Measurements from ENCODE around the genes THEMIS2, DNAJC8, SESN2 and GMEB1.

DNA sequence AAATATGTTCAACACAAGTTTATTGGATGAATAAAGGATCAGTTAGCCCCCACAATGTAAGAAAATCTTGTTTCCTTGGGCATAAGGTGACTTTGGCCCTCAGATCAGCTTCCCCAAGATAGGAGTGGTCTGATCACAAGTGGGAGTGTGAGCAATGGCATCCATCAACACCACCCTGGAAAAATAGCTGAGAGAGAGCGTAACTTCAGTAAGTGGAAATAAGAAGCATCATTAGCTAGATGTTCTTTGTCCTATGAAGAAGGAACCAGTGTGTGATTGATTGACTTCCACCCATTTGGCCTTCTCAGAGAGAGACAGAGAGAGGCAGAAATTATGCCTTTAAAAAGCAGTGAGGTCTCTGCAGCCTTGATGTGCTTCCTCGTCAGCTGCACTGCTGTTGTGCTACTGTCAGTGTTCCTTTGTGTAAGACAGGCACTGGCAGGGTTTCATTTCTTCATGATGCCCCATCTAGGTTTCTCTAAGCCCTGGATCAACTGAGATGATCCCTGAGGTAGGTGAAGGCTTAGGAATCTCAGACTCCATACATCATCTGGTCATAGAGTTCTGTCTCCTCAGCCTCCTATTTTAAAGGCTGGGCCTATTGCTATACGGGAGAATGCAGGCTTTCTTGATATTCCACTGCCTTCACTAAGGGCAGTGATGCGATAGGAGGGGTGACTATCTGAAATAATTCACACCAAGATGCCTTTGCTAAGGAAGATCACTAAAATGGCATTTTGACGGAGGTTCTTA, 34.9 kb downstream of the GPR3 start:
- PRO-cap: no peak

GRCh38 chr1:27430632-27431347, 38.4 kb downstream of the GPR3 start:
- PRO-cap: no peak

DNA sequence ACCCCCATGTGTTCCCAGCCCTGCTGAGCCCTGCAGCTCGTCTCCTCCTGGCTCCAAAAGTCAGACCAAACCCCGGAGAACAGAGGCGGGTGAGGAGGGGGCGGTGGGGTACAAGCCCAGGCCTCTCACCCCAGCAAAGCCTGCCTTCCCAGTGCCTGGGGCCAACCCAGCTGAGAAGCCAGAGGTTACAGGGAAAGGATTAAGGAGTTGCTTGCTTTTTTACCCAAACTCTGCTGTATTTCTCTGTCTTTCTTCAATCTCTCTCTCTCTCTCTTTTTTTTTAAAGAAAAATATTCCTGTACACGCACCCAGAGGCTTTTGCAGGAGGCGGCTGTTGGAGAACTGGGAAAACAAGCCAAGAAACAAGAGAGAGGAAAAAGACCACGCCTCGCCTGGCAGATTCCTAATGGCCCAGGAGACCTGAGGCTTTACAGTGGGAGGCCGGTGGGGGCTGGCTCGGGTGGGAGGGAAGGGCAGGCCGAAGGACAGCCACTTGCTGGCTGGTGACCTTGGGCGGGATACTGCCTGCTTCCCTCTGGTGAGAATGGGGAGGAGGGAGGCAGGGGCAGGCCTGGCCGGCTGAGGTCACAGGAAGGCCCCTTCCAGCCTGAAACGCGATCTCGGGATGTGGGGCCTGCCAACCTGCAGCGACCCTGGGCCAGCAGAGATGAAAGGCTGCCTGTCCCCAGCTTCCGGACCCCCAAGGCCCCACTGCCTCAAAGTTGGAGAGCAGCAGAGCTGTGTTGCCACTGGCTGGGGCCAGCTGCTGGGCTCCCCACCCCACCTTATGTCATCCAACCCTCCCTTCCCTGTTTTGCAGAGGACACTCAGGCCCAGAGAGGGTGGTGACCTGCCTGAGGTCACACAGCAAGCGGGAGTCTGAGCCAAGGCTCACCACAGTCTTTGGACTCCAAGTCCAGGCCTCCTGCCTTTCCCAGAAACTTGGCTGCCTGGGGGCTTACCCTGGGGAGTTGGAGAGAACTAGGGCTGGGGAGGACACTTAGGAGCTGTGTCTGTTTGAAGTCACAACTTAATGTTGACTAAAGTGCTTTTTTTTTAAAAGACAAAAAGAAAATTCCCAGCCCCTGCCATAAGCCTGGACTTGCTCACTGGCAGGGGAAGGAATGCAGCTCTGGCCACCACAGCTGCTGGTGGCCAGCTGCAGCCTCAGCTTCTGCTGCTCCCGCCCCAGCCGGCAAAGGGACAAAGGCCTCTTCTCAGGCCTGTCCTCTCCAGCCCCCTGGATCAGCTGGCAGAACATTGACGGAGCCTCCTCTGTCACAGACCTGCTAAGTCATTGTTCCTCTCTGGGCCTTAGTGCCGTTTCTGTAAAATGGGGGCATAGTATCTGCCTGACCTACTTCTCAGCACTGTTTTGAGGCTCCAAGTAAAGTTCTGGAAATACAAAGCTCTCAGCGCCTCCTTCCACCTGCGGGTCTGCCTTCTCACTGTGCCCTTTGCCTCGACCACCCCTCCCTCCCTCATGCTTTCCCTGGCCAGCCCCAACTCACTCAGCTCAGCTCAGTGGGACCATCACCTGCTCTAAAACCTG, 14.8 kb upstream of the WASF2 start:
- PRO-cap: bidirectional peak, plus-strand start at position 545 of the sequence, minus-strand start at position 282 of the sequence

GRCh38 chr1:27522141-27523023, 32.4 kb upstream of the WASF2 start:
- PRO-cap: no peak

- PRO-cap: no peak
Measured at GRCh38 chr1:27544641-27545185, 54.7 kb upstream of the WASF2 start.

- PRO-cap: bidirectional peak, plus-strand start at chr1:27568749, minus-strand start at chr1:27568456; bidirectional peak, plus-strand start at chr1:27568895, minus-strand start at chr1:27568908
Measured at GRCh38 chr1:27568318-27569013, 35.5 kb downstream of the AHDC1 start.

DNA sequence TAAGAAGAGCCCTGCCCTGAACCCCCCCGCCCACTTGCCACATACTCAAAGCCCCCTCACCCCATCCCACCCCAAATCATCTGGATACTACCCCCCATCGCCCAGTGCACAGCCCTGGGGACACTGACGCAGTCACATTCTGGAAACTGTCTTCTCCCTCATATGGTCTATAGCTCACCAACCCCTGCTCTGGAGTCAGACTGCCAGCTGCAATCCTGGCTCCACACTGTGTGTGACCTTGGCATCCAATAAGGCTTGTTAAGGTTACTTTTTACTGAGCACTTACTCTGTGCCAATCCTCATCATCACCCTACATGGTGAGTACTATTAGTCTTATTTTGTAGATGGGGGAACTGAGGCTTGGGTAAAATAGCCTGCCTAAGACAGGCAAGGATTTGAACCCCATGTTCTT, 34.9 kb downstream of the AHDC1 start:
- PRO-cap: no peak

DNA sequence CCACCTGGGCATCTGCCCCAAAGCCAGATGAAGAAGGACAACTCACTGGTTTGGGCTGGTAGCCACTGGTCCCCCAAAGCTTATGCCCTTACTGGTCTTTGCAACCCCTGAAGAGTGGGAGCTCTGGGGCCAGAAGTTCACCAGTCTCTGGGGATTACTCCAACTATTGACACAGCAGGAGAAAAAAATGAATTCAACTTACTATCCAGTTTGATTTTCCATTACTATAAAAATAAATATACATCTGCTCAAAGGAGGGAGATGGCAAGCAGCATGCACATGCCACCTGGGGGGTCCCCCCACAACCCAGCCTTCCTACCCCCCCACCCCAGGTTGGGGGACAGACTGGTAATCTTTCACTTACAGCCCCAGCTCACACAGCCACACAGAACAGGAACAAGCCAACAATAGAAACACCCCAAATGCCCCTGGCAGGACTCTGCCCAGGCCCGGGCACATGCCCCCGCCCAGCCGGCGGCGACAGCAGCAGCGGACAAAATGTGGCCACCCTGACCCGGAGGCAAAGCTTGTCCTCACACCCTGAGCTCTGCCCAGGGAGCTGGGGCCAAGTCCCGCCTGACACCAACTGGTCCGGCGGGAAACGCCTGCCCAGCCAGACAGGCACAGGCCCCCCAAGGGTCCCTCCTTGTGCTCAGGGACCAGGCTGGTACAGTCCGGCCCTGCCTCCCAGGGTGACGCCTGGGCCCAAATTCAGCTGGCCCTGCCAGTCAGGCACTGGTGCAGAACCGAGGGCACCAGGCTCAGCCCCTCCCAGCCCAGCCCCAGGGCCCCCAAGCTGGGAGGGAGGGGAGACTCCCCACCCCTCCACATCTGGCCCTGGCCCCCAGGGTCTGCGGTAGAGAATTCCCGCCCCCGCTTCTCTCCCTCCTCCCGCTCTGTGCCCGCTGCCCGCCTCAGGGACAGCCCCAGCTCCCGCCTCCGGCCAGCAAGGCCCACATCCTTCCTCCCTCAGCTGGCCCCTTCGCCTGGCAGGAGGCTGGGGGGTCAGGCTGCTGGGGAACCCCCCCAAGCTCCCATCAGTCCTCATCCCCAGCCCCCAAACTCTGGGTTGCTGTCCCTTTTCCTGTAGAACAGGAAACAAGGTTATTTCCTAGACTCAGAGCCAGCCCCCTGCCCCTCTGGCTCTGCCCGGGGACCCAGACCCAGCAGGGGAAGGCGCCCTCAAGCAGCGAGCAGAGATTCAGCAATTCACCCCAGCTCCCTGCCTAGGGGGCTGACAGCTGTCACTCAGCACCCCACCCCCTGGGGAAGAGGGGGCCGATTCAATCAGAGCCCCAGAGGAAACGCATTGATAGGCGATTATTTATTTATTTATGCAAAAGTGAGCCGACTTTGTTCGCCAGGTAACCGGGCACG, 2.1 kb downstream of the AHDC1 start:
- PRO-cap: no peak

DNA sequence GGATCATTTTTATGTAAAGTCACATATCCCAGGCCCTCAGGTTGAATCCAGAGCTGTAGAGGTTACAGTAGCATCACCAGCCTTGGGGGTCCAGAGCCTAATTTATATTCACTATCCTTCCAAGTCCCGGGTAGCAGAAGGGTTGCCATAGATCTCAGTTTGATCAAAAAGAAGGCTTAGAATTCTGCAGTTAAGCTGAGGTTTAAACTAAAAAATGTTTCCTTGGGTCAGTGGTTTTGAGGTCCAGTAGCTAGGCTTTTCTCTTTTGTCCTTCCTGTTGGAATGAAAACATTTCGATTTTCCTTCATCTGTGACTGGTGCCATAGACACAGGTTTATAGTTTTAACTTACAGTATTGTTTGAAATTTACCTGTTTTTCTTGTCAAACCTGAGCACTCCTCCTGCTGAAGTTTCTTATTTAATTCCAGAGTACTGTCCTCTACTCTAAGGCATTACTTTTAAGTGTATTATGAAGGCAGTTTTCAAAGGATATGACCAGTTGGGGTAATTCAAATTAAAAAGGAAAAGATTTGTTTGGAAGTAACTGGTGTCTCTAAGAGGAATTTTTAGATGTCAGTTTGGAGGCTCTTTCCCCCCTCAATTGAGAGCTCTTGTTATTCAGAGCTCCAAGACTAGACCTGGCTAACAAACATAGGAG, 20.3 kb downstream of the PPP1R8 start:
- PRO-cap: no peak

DNA sequence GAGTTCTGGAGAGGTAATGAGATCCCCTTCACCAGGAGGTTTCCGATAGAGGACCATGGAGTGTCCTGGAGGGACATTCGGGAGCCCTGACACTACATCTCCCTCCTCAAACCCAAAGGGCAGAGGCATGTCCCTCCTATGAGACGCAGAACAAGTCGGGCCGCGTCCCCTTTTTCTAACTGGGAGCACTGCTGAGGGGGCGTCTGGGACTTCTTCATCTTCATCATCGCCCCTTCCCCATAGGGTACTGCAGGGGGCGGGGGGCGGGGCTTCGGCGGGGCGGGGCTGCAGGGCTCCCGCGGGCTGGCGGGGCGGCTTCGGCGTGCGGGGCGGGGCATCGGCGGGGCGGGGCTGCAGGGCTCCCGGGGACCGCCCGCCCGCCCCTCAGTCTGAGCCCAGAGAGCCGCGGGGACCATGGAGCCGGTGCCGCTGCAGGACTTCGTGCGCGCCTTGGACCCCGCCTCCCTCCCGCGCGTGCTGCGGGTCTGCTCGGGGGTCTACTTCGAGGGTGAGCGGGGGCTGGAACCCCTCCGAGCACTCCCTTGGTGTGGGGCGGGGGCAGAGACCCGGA, at the start of gene THEMIS2:
TSS of gene THEMIS2 (plus strand) at position 387 of the 571 bp plus-strand sequence.
- PRO-cap: unidirectional peak, plus-strand start at position 398 of the sequence

- PRO-cap: no peak
Measured at GRCh38 chr1:27872729-27873622, 632 bp downstream of the THEMIS2 start.

GRCh38 chr1:28232244-28233460, at the start of gene DNAJC8:
DNAJC8 (minus strand) TSS chr1:28233029.
- PRO-cap: unidirectional peak, minus-strand start at chr1:28233026

DNA sequence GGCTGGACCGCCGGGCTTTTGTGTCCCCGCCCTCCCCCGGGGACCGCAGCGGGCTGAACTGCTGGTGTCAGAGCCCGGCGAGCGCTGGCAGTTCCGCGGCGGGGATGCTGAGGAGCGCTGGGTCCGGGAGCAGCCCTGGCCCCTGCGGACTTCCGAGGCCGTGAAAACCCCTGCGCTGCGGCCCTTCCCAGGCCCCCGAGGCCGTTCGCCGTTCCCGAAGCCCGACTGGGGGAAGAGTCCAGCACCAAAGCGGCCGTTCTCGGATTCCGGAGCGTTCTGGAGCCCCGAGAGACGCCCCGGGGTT, at the start of gene SESN2:
TSS of gene SESN2 (plus strand) at position 84 of the 304 bp plus-strand sequence.
- PRO-cap: bidirectional peak, plus-strand start at position 90 of the sequence, minus-strand start outside the sequence

DNA sequence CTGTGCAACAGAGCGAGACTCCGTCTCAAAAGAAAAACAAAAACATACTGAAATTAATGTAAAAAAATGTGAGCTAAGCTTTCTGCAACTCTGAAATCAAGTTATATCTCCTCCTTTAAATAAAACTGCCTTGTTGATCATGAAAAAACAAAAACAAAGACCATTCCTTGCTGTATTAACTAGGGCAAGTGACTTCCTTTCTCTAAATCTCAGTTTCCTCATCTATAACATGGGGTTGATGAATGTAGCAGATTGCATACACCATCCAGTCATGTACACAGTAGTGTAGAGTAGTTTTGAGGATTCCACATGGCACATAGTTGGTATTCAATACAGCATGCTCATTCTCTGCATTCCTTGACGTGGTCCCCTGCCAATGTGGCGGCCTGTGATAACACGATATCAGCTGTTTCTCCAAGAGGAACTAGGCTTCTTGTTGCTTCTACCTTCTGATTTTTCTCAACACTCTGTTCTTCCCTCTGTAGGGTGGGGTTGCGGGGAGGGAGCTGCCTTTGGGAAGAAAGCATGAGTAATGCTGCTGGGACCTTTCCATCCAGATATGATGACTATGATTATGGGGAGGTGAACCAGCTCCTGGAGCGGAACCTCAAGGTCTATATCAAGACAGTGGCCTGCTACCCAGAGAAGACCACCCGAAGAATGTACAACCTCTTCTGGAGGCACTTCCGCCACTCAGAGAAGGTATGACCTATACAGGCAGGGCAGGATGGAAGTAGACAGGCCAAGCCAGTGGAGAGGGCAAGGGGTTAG, 19.4 kb downstream of the SESN2 start:
- PRO-cap: no peak

DNA sequence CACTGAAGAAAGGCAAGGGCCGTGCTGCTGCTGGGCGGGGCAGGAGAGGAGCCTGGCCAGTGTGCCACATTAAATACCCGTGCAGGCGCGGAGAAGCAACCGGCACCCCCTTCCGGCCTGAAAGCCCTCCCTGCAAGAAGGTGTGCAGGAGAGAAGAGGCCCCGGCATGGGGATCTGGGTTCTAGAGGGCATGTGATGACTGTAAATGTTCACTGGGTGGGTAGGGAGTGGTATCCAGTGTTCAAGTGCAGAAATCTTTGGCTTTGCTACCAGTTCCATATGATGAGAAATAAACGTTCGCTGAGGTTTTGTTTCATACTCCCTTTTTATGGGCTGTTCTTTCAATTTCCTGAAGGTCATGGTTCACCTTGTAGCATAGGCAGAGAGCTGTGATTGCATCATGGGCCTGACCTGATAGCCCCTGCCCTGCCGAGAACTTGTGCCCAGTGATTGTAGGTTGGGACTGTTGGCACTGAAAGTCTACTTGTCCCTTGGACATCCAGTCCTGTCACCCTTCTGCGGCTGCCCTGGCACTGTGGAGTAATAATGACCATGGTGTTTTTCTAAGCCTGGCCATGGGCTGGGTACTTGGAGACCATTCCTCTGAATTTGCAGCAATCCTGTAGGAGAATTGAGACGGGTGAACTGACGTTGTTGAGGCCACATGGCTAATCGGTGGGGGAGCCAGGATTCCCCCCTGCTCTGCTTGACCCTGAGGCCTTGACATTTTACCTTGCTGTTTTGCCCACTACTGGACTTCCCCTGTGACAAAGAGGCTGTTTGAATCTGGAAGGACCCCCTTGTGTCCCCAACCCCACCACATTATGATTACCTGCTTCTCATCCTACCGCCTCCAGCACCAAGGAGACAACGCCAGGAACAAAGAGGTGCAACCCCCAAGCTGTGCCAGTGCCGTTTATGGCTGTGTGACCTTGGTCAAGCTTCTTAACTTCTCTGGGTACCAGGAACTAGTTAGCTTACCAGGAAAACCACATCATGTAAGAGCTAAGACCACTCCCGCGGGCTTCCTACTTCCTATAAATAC, 23.2 kb downstream of the SESN2 start:
- PRO-cap: no peak

DNA sequence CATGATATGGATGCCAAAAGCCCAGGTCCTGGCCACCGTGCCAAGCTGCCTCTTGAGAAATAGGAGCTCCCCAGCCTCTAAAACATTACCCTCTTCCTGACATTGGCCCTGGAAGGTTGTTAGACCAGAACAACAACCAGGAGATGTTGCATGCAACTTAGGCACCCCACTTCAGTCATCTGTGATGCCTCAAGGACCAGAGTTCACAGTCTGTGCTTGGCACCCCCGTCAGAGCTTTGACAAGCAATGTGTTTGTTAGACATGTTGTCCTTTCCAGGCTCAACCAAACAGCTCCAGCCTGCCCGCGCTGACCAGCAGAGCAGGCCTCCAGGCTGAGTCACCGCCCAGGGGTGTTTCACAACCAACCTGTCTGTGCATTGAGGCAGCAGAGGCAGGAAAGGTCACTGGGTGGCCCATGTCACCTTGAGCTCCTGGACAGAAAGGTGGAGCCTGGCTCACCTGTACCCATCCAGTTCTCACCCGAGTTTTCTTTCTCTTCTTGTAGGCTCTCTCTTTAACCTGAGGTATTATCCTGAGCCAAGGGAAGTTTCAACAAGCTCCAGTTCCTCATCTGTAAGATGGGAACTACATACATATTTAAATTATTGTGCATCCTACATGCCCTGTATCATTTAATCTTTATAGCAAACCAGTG, 14.9 kb upstream of the MED18 start:
- PRO-cap: no peak

DNA sequence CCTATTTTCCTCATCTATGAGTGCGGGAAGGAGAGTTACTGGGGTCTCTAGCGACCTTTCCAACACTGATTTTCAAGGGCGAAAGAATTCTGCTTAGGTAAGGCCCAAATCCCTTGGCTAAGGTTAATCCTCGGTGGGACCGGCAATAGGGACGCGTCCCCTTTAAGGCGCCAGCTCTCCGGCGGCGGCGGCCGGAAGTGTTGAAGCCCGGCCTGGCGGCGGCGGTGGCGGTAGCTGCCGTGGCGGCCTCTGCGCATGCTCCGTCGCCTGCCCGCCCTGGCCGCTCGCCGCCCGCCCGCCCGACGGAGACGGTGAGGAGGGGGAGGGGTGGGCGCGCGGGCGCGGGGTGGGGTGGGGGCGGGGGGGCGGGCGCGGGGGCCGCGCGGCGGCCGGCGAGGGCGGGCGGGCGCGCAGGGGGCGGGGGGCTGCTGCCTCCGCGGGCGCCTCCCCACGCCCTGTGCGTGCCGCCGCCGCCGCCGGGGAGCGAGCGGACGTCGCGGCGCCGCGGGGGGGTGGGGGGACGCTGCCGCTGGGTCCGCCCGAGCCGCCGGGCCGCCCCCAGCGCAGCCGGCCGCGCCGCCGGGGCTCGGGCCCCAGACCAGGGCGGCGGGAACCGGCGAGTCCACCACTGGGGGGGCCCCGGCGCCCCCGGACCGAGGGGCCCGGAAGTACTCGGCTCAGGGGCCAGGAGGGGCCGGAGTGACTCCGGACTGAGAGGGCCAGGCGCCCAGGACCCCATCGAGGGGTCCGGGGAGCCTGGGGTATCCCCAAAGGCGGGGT, at the start of gene GMEB1:
TSS of gene GMEB1 (plus strand) at position 256 of the 780 bp plus-strand sequence.
- PRO-cap: bidirectional peak, plus-strand start at position 203 of the sequence, minus-strand start at position 186 of the sequence; bidirectional peak, plus-strand start at position 596 of the sequence, minus-strand start at position 459 of the sequence

DNA sequence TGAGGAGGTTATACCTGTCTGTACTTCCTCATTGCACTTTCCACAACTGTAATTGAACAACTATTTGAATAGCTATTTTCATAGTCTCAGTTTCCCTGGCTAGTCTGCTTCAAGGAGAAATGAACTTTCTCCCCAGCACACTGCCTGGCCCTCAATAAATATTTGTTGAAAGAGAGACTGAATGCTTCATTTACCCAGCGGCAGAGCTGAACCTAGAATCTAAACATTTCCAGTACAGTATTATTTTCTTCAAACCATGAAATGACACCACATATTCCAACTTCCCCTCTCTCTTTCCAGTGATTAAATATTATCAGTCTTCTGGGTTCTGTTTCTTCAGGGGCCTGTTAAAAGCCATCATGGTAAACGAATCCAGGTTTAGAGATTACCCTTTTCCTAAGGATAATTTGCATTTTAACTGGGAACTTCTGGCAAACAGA, 2.7 kb upstream of the YTHDF2 start:
- PRO-cap: no peak

- PRO-cap: no peak
Measured at GRCh38 chr1:28743309-28743781, 6.6 kb downstream of the YTHDF2 start.

DNA sequence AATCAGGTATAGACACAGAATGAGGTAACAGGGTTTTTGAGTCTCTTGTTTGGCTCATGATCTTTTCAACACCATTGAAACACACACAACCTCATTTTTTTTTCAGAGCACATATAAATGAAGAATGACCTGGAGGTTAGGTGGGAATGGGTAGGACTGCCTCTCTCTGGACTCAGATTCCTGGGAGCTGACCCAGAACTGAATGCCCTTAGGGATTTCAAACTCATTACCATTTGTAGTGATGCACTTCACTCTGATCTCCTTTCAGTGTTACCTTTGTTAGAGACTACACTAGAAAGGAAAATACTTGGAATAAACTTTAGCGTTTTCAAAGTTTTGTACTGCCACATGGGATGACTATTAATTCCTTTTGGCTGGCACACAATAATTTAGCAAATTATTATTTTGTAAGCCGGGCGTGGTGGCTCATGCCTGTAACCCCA, 51.1 kb downstream of the EPB41 start:
- PRO-cap: no peak